ENCODE measurements around a stretch of chr12.

- PRO-cap, result no peak
These were observed 121.2 kb downstream of the ZNF664 start for GRCh38 chr12:124094094-124094767.

GRCh38 chr12:124318090-124318944, 23.4 kb downstream of the RFLNA start:
- PRO-cap, result no peak

DNA sequence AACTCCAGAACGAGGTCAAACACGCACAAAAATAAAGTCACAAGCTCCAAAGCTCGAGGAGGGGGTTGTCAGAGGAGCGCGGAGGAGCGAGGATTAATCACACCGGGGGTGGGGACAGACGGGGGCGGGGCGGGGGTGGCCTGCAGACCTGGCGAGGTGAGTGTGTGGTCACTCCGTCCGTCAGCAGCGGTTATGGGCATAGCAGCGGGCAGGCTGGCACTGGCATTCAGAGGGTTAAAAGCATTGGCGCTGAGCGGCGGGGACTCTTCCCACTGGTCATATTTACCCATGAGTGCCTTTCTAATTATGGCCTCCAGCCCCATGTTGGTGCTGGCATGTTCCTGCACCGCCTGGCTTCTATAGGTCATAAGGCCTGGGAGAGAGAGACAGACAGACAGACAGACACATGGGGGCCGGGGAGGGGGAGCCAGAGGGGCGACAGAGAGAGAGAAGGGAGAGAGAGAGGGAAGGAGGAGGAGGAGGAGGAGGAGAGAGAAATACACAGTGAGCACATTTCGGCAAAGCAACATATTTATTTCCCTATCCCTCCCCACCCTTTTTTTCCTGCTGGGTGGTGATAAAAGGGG, 32.5 kb downstream of the RFLNA start:
- PRO-cap, result no peak

GRCh38 chr12:124422186-124423189, 127.6 kb downstream of the RFLNA start:
- PRO-cap, result bidirectional peak, plus-strand start at chr12:124422825, minus-strand start at chr12:124422647

DNA sequence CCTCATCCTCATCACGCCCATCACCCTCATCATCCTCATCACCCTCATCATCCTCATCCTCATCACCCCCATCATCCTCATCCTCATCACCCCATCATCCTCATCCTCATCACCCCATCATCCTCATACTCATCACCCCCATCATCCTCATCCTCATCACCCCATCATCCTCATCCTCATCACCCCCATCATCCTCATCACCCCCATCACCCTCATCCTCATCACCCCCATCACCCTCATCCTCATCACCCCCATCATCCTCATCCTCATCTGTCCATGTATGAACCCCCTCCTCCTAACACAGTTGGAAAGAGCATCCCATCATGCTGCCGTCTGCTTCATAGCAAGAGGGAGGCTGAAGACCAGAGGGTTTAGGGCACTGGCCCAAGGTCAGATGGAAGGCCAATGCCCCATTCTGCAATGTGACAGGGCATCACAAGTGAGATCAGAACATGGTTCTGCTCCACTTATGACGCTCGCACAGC, 98.6 kb downstream of the NCOR2 start:
- PRO-cap, result no peak

DNA sequence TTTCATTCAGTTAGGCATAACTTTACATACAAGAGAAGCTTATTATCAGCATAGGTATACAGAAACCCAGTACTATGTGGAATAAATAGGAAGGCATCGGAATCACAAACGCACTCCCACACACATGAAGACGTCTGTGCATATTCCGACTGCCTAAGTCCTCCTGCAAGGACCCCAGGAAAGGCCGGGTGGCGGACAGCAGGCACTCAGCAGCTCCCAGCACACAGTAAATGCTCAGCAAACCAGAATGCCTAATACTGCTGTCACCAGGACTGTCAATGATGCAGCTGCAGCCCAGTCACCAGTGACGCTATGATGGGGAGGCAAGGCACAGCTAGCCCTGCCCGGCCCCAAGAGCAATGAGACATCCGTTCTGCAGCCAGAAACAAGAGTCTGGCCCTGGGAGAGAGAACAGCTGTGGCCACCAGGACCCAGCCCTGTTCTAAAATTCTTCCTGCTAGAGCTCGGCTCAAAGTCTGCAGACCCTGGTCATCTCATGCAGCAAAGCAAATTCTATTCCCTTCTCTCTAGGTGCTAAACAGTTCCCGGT, 69.8 kb downstream of the NCOR2 start:
- PRO-cap, result no peak

DNA sequence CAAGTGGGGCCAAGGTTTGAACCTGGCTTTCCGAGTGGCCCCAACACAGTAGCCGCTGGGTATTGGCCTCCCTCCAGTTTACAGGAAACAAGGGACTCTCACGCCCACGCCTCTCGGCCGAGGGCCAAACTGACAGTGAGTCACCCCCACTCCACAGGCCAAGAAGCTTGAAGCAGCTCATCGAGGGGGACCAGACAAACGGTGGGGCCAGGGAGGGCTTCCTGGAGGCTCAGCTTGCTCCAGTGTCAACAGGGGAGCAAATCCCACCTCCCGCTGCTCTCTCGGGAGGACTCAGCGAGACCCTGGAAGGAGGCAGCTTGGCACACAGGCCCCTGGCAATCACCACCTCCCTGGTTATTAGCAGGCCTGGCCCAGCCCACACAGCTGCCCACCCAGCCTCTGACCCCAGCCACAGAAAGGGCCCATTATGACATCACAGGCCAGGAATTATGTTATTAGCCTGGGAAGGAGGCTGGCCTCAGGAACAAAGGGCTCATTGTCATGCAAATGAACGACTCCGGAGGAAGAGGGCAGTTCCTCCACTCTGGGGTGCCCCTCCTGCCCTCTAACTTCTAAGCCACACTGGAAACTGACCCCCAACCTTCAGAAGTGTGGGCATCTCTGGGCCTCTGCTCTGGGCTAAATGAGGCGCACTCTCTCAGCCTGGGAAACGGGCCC, 54.5 kb downstream of the NCOR2 start:
- PRO-cap, result no peak

- PRO-cap, result no peak
These were observed 14.7 kb upstream of the NCOR2 start for GRCh38 chr12:124582132-124582544.

GRCh38 chr12:124603358-124603619, 35.9 kb upstream of the NCOR2 start:
- PRO-cap, result unidirectional peak, minus-strand start at chr12:124603441

DNA sequence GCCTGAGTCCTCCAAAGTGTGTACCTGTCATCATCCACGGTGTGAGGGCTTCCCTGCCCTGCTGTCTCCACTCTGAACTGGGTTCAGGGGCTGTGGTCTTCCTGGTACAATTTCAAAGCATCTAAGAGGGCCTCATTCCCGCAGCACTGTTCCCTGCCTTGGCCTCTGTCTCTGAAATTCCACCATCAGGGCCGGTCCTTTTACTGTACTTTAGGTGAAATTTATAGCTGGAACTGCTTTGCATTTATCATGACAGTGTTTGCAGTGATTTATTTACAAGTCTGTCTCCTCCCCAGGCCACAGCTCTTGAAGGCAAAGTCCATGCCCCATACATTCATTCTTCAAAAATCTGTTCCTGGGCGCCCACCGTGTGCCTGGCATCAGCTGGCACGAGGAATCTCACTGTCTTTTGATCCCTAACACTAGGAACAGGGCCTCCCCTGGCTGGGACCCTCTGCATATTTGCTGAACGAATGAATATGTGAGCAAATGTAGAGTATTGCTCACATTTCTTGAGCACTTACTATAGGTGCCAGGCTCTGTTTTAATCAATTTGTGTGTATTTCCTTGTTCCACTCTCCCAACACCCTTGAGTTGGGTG, 37.0 kb upstream of the NCOR2 start:
- PRO-cap, result bidirectional peak, plus-strand start at position 362 of the sequence, minus-strand start at position 173 of the sequence

DNA sequence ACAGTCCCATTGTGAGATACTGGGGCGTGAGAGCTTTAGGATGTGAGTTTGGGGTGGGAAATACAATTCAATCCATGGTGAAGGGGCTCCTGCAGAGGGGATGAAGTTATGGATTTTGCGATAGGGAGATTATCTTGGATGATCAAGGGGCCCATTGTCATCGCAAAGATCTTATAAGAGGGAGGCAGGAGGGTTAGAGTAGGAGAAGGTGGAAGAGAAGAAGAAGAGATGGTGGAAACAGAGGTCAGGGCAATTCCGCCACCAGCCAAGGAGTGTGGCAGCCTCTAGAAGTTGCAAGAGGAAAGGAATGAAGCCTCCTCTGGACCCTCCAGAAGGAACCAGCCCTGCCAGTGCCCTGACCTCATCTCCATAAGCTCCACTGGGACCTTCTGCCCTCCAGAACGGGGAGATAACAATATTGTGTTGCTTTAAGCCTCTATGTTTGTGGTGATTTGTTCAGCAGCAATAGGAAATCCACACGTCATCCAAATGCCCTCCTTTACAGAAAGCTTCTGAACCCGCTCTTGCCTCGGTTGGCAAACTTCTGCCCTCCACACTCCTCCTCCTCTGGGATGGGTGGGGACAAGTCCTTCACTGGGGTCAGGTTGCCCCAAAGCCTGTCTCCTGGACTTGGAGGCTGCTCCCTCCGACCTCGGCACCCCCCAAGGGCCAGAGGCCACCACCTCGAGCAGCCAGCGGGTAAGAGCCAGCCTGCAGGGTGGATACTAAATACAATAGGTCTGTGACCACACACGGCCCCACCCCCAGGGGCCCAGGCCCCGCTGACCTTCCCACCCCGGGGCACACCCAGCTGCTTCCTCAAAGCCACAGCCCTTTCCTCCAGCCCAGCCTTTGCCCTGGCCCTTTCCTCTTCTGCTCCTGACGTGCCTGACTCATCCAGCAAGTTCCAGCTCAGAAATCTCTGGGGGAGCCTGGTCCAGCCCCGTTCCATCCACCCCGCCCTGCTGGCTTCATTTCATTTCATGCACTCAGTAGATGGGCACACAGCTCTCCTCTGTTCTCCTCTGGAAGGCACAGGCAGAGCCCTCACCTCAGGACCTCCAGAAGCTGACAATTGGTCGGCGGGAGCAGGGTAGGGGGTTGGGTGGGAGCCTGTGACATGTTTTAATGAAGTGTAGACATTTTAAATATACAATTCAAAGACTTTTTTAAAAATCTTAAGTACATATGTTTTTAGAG, 58.6 kb upstream of the NCOR2 start:
- PRO-cap, result bidirectional peak, plus-strand start at position 979 of the sequence, minus-strand start at position 720 of the sequence

GRCh38 chr12:124669263-124669767, 101.9 kb upstream of the NCOR2 start:
- PRO-cap, result no peak

DNA sequence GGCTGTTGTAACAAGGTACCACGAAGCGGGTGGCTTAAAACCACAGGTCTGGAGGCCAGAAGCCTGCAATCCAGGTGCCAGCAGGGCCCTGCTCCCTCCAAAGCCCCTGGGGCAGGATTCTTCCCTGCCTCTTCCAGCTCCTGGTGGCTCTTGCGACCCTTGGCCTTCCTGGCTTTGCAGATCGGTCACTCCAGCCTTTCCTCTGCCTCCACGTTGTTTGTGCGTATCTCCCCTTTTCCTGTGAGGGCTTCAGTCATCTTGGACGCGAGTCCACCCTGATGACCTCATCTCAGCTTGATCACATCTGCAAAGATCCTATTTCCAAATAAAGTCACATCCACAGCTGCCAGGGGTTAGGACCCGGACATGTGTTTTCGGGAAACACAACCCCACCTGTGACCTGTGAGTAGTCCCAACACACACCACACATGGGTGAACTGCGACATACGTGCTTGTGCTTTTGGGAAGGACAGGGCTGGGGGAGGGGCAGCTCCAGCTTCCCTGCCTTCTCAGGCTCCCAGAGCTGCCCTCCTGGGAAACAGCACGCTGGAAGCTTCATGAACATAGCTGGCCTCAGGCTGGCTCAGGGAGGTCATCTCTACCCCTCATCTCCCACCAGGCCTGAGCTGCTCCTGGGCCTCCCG, 114.5 kb upstream of the NCOR2 start:
- PRO-cap, result no peak

DNA sequence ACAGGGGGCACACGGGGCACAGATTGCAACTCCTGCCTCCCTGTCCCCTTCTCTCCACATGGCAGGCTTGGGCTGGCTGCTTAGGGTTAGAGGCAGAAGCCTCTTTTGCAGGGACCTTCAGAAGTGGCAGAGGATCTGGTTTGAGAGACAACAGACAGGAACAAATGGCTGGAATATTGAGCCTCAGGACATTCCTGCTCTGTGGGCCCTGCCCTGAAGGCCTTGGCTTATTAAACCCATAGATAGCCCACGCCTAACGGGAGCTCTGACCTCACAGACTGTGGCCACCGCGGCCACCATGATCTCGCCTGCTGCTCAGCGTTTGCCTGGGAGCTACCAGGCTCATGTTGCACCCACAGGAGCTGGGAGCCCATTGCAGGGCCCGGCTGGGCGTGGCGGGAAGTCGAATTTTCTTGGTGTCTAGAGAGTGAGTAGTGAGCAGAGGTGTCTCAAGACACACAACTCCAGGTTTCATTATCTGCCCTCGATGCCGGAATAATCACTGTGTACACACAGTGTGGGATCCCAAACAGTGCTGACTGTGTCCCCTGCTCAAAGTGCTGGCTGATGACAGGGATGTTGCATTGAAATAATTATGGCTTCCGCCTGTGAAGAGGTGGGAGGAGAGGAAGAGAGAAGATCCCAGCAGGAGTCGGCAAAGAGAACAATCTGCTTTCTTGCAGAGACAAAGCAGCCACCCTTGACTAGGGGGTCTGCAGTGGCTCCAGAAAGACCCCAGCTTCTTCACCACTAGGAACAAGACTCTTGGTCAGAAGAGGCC, 148.1 kb upstream of the NCOR2 start:
- PRO-cap, result no peak

GRCh38 chr12:124719802-124720188, 143.9 kb downstream of the SCARB1 start:
- PRO-cap, result no peak

GRCh38 chr12:124726959-124727854, 136.5 kb downstream of the SCARB1 start:
- PRO-cap, result no peak

DNA sequence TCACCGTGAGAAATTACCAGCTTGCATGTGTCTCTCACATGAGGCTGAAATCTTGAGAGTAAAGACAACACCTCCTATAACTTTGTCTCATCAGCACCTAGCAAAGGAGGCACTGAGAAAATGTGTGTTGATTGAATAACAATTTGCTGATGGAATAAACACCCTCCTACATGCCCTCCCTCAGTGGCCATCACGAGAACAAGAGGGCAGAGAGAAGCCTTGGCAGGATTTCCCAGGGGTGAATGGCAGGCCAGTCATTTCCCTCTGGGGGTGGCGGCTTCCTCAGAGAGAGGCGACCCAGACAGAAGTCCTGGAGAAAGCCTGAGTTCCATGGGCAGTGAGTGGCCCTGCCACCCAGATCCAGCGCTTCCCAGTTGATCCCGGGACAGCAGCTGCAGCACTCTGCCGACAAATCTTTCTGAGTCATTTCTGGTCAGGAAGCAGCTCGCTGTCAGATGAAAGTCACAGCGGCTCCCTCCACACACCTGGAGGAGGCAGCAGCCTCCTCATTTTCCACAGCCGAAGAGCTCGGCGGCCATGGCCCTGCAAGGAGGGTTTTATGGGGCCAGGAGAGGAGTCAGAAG, 123.0 kb downstream of the SCARB1 start:
- PRO-cap, result no peak

DNA sequence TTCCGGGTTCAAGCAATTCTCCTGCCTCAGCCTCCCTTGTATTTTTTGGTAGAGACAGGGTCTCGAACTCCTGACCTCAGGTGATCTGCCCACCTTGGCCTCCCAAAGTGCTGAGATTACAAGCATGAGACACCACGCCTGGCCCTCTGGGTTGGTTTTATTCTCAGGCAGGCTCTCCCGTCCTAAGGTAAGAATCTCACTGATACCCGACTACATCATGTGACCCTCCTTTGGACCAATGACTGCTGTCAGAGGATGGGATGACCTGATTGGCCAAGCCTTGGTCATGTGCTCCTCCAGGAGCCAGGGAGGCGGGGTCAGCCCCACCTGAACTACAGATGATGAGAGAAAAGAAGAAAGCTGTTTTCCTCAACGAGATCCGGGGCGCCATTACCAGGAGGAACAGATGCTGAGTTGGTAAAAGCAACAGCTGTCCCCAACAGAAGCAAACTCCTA, 119.0 kb downstream of the SCARB1 start:
- PRO-cap, result no peak

DNA sequence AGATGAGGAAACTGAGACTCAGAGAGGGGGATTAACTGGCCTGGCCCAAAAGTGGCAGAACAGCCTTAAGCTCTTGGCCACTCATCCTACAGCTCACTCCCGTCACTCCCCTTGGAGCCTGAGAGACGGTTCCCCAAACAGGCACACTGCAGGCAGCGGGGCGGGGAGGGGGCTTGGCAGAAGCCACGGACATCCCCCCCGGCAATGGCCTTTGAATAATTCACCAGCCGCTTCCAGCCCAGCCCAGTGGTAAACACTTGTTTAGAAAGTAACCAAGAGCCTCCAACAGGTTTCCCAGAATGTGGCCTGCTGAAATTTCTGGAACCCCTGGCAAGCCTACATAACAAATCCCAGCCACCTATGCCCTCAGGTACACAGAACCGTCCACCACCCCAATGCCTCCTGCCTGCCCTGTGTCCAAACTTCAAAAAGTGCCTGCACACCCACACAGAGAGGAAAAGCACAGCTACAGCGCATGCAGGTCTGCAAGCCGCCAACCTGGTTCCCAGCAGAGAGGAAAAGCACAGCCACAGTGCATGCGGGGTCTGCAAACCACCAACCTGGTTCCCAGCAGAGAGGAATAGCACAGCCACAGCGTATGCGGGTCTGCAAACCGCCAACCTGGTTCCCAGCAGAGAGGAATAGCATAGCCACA, 113.7 kb downstream of the SCARB1 start:
- PRO-cap, result no peak

- PRO-cap, result bidirectional peak, plus-strand start at chr12:124994767, minus-strand start at chr12:124994669
These were observed 1.2 kb downstream of the BRI3BP start for GRCh38 chr12:124994521-124995128.

All from mucosa of descending colon (tissue), 1 donor.